Measurements from ENCODE around the genes PCDHA3, PCDHB1, PCDHB6, PCDHB15, PCDHGA11 and PCDHGC4.

- PRO-cap: no peak
CAGE:
- cytosol, long polyA minus RNA: no peak
- cytosol, long polyA plus RNA: no peak
- long polyA plus RNA: no peak
- nucleus, long polyA minus RNA: no peak
- nucleus, long polyA plus RNA: no peak
Observed at GRCh38 chr5:140704301-140704632, 4.0 kb downstream of the ZMAT2 start.

DNA sequence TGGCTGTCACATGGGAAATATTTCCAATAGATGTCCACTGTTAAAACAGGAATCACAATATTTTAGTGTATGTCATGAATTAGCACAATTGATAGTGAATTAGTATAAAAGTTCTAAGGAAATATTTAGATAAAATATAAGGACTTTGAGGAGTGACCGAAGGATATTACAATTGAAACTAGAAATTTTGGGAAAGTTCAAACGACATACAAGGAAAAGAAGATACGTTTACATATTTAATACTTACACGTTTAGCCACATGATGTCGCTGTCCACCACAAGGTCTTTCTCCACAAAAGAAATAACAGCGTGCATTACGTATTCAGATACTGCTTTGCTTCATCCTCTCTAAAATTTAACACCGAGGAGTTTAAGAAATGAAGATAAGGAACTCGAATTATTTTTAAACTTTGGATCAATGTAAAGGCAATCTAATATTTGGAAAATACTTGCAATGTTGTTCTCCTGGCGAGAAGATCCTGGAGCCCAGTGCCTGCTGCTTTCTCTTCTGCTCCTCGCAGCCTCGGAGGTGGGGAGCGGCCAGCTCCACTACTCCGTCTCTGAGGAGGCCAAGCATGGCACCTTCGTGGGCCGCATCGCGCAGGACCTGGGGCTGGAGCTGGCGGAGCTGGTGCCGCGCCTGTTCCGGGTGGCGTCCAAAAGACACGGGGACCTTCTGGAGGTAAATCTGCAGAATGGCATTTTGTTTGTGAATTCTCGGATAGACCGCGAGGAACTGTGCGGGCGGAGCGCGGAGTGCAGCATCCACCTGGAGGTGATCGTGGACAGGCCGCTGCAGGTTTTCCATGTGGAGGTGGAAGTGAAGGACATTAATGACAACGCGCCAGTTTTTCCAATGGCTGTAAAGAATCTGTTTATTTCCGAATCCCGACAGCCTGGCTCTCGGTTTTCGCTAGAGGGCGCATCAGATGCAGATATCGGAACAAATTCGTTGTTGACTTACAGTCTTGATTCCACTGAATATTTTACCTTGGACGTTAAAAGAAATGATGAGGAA lies at the start of gene PCDHA3:
Gene PCDHA3 (plus strand): TSS at position 314 of the 1,018 bp plus-strand sequence.
- PRO-cap: no peak
CAGE:
- cytosol, long polyA minus RNA: no peak
- cytosol, long polyA plus RNA: no peak
- long polyA plus RNA: no peak
- nucleus, long polyA minus RNA: no peak
- nucleus, long polyA plus RNA: no peak

- PRO-cap: no peak
CAGE:
- cytosol, long polyA minus RNA: no peak
- cytosol, long polyA plus RNA: no peak
- long polyA plus RNA: no peak
- nucleus, long polyA minus RNA: no peak
- nucleus, long polyA plus RNA: no peak
Observed at GRCh38 chr5:141010069-141010616, 41.0 kb upstream of the PCDHB1 start.

DNA sequence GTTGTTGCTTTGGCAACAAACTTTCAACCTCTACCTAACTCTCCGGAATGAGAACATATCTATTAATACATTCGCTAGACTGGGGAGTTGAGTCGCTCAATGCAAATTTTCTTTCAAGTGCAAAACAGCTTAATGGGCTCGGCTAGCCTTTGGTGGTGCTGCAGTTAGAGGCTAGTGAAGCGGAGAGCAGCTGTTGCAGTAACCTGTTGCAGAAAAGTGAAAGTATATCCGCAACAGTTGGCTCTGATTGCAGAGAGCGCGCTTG lies at the start of gene PCDHB1:
Gene PCDHB1 (plus strand): TSS at position 178 of the 265 bp plus-strand sequence.
- PRO-cap: no peak
CAGE:
- cytosol, long polyA minus RNA: no peak
- cytosol, long polyA plus RNA: no peak
- long polyA plus RNA: no peak
- nucleus, long polyA minus RNA: no peak
- nucleus, long polyA plus RNA: no peak

GRCh38 chr5:141095270-141095915 lies 978 bp downstream of the PCDHB2 start:
- PRO-cap: no peak
CAGE:
- cytosol, long polyA minus RNA: no peak
- cytosol, long polyA plus RNA: no peak
- long polyA plus RNA: no peak
- nucleus, long polyA minus RNA: no peak
- nucleus, long polyA plus RNA: no peak

DNA sequence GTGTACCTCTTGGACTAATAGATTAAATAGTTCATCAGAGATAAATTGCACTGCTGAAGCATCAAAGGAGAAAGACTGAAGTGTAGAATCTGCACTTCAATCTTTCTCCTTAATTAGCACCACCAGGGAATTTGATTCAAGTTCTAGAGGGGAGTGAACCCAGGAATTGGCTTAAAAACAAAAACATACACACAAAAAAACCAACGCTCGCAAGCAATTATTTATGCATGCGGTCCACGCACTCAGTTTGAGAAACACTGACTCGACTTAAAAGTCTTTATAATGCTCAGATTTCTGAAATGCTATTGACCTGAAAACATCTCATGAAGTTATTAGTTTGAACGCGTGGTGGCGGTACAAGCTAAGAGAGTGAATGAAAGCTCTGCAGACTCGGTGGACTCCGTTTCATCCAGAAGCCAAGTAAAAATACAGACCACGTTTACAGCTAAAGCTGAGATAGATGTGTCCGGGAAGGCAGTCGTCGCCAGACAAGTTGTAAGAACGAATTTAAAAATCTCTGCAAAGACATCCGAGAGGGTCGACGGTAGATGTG lies at the start of gene PCDHB6:
Gene PCDHB6 (plus strand): TSS at position 403 of the 553 bp plus-strand sequence.
- PRO-cap: no peak
CAGE:
- cytosol, long polyA minus RNA: no peak
- cytosol, long polyA plus RNA: no peak
- long polyA plus RNA: no peak
- nucleus, long polyA minus RNA: no peak
- nucleus, long polyA plus RNA: no peak

DNA sequence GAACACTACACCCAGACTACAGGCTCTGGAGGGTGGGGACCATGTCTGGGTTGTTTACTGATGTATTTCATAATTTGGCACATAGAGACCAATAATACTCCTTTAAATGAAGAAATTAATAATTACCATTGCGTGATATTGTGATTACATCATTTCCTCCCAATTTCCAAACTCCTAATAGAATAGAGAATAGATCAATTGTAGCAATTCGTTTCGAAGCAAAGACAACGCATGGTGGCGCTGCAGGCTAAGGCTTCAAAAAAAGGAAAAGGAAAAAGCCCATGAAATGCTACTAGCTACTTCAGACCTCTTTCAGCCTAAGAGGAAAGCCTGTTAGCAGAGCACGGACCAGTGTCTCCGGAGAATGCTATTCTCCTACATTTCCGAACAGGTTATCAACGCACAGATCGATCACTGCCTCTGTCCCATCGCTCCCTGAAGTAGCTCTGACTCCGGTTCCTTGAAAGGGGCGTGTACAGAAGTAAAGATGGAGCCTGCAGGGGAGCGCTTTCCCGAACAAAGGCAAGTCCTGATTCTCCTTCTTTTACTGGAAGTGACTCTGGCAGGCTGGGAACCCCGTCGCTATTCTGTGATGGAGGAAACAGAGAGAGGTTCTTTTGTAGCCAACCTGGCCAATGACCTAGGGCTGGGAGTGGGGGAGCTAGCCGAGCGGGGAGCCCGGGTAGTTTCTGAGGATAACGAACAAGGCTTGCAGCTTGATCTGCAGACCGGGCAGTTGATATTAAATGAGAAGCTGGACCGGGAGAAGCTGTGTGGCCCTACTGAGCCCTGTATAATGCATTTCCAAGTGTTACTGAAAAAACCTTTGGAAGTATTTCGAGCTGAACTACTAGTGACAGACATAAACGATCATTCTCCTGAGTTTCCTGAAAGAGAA lies at the start of gene PCDHB15:
Gene PCDHB15 (plus strand): TSS at position 304 of the 898 bp plus-strand sequence.
- PRO-cap: no peak
CAGE:
- cytosol, long polyA minus RNA: no peak
- cytosol, long polyA plus RNA: no peak
- long polyA plus RNA: no peak
- nucleus, long polyA minus RNA: no peak
- nucleus, long polyA plus RNA: no peak

DNA sequence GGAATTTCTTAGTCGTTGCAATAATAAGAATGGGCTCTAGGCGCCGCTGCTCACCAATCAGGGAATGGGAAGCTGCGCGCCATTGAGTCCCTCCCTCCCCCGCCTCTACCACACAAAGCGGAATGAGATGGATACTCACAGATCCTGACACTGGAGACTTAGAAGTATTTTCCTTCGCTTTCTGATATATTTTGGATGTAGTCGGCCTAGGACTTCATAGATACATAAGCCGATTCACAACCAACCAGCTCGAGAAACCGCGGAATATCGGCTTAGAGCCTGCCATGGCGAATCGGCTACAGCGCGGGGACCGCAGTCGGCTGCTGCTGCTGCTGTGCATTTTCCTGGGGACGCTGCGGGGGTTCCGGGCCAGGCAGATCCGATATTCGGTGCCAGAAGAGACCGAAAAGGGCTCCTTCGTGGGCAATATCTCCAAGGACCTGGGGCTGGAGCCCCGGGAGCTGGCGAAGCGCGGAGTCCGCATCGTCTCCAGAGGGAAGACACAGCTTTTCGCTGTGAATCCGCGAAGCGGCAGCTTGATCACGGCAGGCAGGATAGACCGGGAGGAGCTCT lies at the start of gene PCDHGA11:
Gene PCDHGA11 (plus strand): TSS at position 108 of the 573 bp plus-strand sequence.
- PRO-cap: unidirectional peak, plus-strand start at position 111 of the sequence
CAGE:
- cytosol, long polyA minus RNA: no peak
- cytosol, long polyA plus RNA: start-site peak on the plus strand centred at position 129 of the sequence, 51 bp wide, 96 and 115 reads in 2 replicates
- long polyA plus RNA: start-site peak on the plus strand centred at position 121 of the sequence, 35 bp wide, 204 and 254 reads in 2 replicates
- nucleus, long polyA minus RNA: start-site peak on the plus strand centred at position 98 of the sequence, 27 bp wide, 224 reads
- nucleus, long polyA plus RNA: start-site peak on the plus strand centred at position 121 of the sequence, 35 bp wide, 98 and 90 reads in 2 replicates

DNA sequence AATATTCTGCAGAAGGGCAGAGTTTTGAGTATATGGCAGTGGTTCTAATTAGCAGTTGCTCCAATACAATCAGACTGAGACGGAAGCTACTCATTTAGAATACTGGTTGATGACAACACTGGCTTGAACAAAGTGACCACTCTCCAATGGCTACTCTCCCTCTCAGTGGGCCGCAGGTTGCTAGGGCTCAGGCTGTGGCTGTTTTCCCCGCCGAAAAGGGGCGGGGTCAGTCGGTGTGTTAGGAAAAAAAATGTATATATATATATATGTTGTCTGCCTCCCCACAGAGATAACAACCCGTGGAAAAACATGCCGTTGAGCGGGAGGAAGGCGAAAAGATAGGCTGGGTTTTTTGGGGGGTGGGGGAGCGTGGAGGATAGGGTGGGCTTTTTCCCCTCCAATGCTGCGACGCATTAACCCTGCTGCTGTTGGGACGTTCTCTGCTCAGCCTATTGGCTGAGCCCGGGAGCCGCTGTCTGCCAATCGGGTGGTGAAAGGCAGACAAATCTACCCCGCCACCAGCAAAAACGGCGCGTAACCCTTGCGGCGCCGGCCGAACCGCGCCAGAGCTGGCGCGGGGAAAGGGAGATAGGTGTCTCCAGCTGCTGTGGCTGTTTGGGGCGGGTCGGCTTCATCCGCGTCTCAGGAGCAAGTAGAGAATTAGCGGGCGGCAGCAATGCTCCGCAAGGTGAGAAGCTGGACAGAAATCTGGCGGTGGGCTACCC lies at the start of gene PCDHGC4:
Gene PCDHGC4 (plus strand): TSS at position 533 of the 725 bp plus-strand sequence.
- PRO-cap: no peak
CAGE:
- cytosol, long polyA minus RNA: no peak
- cytosol, long polyA plus RNA: no peak
- long polyA plus RNA: no peak
- nucleus, long polyA minus RNA: no peak
- nucleus, long polyA plus RNA: no peak

DNA sequence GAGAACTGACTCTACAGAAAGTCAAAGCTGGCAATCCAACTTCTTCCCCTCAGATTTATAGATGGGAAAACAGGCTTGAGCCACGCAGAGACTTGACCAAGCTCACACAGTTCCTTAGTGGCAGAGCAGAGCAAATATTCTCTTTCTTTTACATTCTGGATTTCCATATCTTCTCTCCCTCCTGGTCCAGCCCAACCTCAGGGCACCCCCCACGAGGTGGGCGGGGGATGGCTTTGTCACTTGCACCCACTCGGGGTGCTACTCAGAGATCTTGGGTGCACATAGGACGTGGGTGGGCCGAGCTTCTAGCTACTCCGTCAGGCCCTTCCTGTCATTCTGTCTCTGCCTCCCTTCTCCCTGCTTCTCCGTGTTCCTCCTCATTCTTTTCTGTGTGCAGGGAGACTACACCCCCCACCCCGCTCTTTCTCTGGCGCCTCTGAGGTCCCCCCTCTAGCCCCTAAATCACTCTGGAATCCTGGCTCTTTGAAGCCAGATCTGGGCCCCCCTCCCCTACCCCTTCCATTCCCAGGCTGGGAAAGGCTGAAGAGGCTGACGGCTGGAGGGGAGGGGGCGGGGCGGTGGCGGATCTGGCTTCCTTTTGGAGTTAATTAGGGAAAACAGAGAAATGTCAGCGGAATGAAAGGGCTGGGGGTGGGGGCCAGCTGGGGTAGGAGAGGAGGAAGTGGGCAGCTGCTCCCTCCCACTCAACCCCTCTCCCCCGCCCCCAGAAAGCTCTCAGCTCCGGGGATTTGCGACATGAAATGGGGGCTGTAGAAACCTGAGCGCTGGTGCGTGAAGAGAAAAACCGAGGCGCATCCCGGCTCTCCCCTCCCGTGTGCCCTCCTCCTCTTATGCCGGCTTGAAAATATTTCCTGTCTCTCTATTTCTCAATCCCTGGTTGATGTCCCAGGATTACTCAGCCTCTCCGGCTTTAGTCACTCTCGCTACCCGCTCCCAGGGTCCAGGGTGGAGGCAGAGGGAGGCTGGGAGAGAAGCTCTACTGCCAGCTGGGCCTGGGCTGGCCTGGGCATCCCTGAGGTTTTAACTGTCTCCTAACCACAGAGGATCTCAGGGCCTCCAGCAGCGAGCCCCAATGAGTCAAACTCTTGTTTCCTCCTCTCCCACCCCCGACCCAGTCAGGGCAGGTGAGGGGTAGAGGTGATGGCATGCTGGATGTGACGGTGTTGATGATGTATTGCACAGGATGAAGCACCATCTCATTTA lies 19.9 kb downstream of the PCDHGC5 start:
- PRO-cap: bidirectional peak, plus-strand start at position 738 of the sequence, minus-strand start at position 532 of the sequence; bidirectional peak, plus-strand start at position 938 of the sequence, minus-strand start at position 853 of the sequence
CAGE:
- cytosol, long polyA minus RNA: no peak
- cytosol, long polyA plus RNA: no peak
- long polyA plus RNA: no peak
- nucleus, long polyA minus RNA: no peak
- nucleus, long polyA plus RNA: no peak

GRCh38 chr5:141559402-141559867 lies 59.4 kb downstream of the DIAPH1 start:
- PRO-cap: no peak
CAGE:
- cytosol, long polyA minus RNA: no peak
- cytosol, long polyA plus RNA: no peak
- long polyA plus RNA: no peak
- nucleus, long polyA minus RNA: no peak
- nucleus, long polyA plus RNA: no peak

DNA sequence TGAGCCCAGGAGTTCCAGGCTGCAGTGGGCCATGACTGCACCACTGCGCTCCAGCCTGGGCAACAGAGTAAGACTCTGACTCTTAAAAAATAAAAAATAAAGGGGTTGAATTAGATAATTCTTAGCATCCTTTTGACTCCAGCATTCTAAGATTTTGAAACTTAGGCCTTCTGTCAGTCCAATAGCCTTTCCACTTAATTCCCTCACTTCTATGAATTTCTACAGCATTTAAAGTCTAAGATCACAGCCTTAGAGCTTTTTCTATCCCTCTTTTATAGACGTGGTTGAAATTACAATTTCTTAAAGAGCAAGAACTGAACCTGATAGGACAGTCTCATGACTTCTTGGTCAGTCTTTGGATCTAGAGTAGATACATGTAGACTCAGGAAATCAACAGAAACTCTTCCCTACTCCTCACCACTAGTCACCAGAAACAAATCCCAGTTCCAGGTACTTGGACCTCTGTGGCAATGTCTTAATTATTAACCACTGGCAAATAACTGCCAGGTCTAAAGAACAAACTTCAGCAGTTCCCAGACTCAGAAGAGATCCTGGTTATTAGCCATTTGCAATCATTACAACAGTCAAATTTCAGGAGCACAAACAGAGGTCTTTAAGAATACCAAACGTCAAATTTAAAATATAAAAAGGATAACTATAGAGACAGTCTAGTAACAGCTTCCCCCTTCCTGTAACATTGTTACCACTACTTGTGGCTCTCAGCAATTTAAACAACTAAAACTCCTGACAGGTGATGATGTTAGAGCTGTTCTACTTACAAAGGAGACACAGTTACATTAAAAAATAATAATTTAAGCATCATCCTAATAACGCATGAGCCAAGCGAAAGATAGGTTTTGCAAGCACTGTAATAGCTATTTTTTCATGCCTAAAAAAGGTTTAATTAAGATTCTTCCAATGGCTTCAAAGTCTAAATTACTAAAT lies 10.3 kb downstream of the DIAPH1 start:
- PRO-cap: no peak
CAGE:
- cytosol, long polyA minus RNA: no peak
- cytosol, long polyA plus RNA: no peak
- long polyA plus RNA: no peak
- nucleus, long polyA minus RNA: no peak
- nucleus, long polyA plus RNA: no peak

DNA sequence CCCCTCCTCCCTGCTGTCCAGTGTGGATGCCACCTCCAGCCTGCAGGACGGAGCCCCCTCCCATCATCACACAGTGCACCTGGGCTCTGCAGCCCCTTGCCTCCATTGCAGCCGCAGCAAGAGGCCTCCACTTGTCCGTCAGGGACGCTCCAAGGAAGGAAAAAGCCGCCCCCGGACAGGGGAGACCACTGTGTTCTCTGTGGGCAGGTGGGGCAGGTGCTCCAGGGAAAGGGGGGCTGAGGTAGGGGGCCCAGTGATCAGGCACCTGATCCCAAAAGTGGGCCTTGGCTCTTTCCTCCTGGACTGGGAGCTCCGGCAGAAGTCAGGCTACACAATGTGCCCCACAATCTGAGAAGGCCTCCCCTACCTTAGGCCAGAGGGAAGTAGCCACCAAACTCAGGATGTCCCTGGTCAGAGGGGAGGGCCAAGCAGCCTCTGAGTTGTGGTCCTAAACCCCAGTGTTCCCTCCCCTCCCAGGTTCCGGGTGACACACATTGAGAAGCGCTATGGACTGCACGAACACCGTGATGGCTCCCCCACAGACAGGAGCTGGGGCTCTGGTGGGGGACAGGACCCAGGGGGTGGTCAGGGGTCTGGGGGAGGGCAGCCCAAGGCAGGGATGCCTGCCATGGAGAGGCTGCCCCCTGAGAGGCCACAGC lies 2.8 kb downstream of the RELL2 start:
- PRO-cap: no peak
CAGE:
- cytosol, long polyA minus RNA: no peak
- cytosol, long polyA plus RNA: no peak
- long polyA plus RNA: no peak
- nucleus, long polyA minus RNA: no peak
- nucleus, long polyA plus RNA: no peak

- PRO-cap: no peak
CAGE:
- cytosol, long polyA minus RNA: no peak
- cytosol, long polyA plus RNA: no peak
- long polyA plus RNA: no peak
- nucleus, long polyA minus RNA: no peak
- nucleus, long polyA plus RNA: no peak
Observed at GRCh38 chr5:141640334-141641046, 3.7 kb downstream of the RELL2 start.

- PRO-cap: no peak
CAGE:
- cytosol, long polyA minus RNA: no peak
- cytosol, long polyA plus RNA: no peak
- long polyA plus RNA: no peak
- nucleus, long polyA minus RNA: no peak
- nucleus, long polyA plus RNA: no peak
Observed at GRCh38 chr5:141641047-141641510, 4.3 kb downstream of the RELL2 start.

GRCh38 chr5:141816392-141817346 lies 61.5 kb downstream of the PCDH1 start:
- PRO-cap: unidirectional peak, minus-strand start at chr5:141816598; bidirectional peak, plus-strand start at chr5:141816947, minus-strand start at chr5:141816856
CAGE:
- cytosol, long polyA minus RNA: no peak
- cytosol, long polyA plus RNA: no peak
- long polyA plus RNA: no peak
- nucleus, long polyA minus RNA: no peak
- nucleus, long polyA plus RNA: no peak

DNA sequence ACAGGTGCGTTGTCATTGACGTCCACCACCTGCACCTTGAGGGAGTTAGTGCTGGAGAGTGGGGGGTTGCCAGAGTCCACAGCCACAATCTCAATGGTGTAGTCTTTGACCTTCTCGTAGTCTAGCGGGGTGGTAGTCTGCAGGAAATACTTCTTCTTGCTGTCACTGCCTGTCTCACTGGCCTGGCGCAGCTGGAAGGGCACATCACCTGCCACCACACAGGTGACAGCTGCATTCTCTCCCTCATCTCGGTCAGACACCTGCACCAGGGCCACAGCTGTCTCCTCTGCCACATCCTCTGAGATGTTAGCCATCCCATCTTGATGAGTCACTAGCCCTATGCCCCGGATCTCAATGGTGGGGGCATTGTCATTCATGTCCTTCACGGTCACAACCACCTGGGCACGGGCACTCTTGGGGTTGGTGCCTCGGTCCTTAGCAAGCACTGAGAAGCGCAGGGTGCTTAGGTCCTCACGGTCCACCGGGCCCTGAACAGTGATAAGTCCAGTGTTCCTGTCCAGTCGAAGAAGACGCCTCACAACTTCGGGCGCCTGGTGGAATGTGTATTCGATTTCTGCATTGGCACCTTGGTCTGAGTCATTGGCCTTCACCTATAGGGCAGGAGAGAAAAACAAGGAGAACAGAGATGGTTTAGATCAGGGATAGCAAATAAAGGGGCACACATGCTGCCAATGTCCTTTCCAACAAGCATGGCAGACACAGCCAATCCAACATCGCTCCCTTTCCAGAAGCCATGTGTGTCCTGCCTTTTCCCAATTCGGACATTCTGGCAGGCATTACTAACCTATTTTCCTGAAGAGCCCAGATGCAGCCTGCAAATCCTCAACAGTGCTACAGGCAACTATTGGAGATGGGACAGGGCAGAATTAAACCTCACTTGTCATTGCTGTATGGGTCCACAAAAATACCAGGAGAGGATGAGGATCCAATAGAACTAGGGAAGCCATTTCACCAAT lies 13.1 kb downstream of the PCDH1 start:
- PRO-cap: no peak
CAGE:
- cytosol, long polyA minus RNA: no peak
- cytosol, long polyA plus RNA: no peak
- long polyA plus RNA: no peak
- nucleus, long polyA minus RNA: no peak
- nucleus, long polyA plus RNA: no peak

GRCh38 chr5:141867034-141868104 lies 10.8 kb downstream of the PCDH1 start:
- PRO-cap: no peak
CAGE:
- cytosol, long polyA minus RNA: start-site peak on the minus strand at chr5:141867341-141867648, 8 reads
- cytosol, long polyA plus RNA: no peak
- long polyA plus RNA: no peak
- nucleus, long polyA minus RNA: no peak
- nucleus, long polyA plus RNA: no peak

DNA sequence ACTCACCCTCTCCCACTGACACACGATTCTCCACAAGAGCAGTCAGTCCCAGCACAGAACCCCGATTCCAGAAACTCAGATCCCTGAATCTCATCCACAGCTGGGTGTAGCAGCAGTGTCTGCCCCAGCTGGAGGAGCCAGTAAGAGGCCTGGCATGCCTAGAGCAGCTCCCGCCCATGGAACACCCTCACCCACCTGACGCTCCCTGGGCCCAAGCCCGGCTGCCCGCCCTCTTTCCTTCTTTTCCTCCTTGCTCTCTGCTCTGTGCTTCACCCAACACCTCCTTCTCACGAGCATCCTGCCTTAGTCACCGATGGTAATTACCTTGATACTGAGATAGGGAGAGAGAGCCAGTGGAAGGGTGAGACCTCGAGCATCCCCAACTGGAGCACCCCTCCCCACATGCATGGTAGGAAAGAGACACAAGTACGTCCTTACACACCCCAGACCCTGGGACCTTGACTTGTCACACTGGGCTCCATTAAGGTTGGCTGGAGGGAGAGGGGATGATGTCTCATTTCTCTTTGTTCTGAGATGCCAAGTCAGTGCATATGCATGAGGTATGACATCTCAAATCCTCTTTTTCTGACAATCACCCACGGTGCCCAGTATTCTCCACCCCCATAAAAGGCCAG lies 8.6 kb downstream of the PCDH1 start:
- PRO-cap: no peak
CAGE:
- cytosol, long polyA minus RNA: no peak
- cytosol, long polyA plus RNA: no peak
- long polyA plus RNA: no peak
- nucleus, long polyA minus RNA: no peak
- nucleus, long polyA plus RNA: no peak

DNA sequence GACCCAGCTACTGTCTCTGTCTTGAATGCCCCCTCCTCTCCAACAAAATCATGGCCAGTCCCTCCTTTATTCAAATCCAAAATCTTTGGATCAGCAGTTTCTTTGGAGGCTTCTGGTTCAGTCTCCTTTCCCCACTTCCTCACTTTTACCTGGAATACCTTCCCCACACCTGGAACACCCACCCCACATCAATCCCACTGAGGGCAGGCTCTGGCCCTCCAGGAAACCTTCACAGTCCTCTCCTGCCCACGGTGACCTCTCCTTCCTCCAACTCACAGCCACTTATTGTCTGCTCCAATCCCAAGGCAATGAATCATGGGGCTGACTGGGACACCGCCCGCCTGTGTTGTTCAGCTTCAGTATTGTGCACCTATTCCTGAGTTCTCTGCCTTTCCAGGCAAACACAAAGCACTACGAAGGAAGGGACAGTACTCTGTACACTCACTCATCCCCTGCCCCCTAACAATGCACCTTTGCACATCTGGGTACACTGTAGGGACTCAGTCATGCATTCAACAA lies 7.4 kb downstream of the PCDH1 start:
- PRO-cap: no peak
CAGE:
- cytosol, long polyA minus RNA: no peak
- cytosol, long polyA plus RNA: no peak
- long polyA plus RNA: no peak
- nucleus, long polyA minus RNA: no peak
- nucleus, long polyA plus RNA: no peak